Measurements from ENCODE around the gene FOXI1.

DNA sequence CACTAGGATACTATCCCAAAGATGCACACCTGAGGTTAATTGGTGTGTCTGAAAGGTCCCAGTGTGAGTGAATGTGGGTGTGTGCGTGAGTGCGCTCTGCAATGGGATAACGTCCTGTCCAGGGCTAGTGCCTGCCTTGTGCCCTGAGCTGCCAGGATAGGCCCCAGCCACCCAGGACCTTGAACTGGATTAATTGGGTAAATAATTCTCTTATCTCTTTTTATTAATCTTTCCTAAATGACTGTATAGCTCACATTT lies 11.5 kb upstream of the PANK3 start:
- PRO-cap: no peak

DNA sequence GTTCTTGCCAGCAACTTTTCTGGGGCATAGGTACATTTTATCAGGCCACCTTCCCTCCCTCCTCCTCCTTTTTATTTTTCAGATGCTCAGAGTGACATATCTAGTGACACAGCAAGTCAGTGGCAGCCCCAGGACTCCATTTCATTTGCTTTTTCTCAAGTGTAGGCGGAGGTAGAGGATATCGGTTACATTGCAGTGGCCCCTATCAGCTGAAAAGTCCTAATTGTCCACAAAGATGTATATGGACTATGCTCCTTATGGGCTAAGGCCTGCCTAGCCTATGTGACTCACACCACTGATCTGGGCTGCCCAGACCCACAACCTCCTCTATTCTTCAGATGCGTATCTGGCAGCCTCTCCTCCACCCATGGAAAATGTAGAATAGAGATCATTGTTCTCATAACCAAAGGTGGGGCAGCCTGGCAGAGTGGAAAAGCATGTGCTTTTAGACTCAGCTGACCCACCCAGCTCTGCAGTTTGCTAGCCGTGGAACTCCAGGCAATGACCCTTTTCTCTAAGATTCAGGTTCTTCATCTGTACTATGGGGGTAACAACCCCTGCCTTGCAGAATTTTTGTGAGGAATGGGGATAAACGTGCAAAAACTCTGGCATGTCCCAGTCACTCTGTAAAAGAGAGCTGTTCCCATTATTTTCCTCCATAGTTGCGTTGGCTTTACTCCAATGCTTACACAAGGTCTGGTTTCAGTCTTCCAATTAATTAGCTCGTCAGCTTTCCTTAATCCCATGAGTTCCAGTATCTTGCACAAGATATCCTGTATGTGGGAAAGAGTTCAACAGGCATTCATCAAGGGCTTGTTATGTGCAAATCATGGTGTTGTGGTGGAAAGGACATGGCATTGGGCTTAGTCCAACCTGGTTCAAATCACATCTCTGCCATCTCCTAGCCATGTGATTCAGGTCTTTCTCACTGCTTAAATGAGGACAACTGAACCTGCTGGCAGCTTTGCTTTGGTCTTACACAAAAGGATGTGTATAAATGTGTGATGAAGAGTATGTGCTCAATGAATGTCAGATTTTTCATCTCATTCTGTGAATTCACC lies 77.2 kb upstream of the PANK3 start:
- PRO-cap: no peak

DNA sequence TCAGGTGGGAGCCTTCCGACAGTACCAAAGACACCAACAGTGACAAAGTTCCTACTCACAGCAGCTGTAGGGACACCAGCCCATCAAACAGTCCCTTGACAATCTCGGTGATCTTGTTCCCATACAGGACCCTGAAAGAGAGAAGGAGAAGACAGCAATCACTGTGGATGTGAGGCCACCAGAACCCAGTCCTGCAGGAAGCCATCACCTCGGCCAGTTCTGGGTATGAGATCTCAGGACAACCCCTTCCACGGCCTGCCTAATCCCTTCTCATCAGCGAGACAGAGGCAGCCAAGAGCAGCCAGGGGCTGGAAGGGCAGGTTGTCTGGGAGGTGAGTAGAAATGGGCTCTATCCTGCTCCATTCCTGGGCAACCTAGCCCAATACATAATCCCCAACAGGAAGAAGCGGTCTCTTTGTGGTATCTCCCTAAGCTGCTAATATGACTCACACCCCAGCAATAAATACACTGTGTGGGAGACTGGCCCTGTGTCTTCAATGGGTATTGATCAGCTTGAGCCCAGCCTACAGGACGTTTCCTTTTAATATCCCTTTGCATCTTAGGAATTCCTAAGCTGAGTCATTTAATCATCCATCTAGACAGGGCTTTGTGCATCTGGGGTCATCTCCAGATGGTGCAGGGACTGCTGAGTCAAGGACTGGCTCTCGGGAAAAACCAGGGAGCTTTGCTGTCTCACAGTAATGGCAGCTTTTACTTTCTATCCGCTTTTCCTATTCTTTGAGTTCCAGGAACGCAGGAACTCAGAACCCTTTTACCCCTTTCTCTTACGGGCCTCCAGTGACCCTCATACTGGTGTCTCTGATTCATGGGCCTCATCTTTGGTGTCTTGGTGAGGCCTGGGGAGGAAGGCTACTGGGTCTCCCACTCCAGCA lies 206.9 kb upstream of the PANK3 start:
- PRO-cap: no peak

DNA sequence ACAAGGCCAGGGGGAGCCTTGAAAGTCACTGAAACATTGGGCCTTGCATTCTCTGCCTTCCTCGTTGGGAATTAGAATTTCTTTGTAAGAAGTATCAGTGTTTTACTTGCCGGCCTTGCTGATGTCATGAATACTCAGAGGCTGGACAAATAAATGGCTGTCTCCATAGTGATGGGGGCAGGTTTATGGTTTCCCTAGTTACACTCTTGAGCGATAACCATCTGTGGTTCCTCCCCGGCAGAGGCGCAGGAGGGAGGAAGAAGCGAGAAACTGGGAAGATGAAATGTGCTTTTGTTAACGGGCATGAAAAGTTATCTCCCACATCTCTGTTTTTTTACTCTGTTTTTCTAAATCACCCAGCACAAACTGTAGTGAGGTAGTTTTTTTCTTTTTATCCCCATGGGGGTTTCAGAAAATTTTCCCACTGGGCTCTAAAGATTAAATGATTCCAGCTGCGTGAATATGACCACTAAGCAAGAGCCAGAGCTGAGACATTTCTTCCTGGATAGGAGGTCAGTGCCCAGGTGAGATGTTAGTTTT lies 272.9 kb upstream of the PANK3 start:
- PRO-cap: no peak

DNA sequence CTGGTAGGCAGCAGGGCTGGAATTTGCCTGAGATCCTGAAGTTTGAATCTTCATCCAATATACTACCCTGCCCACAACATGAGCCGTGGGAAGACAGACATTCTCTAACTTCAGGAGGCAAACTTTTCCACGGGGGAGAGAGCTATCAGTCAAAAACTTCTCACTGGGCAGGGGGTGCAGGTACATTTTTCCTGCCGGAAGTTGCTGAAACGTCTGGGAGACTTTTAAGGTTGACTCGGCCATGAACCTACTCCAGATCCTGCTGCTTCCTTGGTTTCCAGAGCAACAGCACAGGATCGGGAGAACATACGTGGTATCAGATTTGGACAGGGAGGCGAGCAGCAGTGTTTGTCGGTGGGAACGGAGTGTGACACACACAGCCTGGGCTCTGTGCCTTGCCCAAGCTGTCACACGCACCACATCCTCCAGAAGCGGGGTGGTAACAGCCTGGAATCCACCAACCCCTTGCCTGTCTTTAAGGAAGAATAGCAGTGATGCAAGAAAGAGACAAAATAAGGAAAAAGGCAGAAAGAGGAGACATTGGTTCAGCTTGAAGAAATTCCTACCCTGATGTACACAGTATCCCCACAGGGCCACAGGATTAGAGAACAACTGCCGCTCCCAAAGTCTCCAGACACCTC lies 276.5 kb downstream of the SLIT3 start:
- PRO-cap: no peak

DNA sequence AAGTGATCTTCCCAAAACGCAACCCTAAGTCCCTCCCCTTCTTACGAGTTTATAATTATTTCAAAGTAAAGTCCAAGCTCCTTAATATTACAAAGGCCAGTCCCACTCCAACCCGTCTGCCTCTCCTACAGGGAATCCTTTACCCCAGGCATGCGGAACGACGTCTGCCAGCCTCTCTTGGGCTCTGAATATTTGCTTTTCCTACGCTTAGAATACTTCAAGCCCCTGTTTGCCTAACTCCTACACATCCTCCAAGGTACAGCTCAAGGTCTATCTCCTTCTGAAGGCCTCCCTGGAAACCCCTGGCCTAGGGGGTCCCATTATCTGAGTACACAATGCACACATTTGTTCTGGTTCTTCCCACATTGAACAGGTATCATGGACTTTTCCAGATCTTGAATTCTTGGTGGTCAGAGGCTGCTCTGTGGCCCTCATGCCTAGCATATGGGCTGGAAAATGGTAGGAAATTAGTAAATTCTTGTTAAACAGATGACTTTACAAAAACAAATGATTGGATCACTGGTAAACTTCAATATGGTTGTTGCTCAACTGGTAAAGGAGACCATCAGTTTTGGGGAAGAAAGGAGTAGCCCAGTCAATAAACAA lies 246.3 kb downstream of the SLIT3 start:
- PRO-cap: no peak

GRCh38 chr5:169088024-169088726 lies 212.8 kb downstream of the SLIT3 start:
- PRO-cap: no peak

DNA sequence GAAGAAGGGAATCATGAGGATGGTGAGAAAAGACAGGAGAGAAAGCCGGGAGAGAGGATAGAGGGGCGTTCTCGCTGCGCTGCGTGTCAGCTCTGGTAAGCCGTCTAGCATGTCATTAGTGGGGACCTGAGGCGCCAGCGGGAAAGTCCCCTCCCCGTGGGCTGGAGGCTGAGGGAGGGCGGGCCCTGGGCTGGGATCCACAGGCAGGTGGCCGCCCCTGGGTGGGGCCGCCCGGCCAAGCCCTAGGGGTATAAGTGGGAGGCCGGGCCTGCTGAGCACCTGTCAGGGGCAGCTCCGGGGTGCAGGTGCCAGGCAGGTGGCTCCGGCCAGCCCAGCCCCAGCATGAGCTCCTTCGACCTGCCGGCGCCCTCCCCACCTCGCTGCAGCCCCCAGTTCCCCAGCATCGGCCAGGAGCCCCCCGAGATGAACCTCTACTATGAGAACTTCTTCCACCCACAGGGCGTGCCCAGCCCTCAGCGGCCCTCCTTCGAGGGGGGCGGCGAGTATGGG lies at the start of gene FOXI1:
Gene FOXI1, plus strand, starts transcription at position 282 of the 510 bp plus-strand sequence.
- PRO-cap: no peak

DNA sequence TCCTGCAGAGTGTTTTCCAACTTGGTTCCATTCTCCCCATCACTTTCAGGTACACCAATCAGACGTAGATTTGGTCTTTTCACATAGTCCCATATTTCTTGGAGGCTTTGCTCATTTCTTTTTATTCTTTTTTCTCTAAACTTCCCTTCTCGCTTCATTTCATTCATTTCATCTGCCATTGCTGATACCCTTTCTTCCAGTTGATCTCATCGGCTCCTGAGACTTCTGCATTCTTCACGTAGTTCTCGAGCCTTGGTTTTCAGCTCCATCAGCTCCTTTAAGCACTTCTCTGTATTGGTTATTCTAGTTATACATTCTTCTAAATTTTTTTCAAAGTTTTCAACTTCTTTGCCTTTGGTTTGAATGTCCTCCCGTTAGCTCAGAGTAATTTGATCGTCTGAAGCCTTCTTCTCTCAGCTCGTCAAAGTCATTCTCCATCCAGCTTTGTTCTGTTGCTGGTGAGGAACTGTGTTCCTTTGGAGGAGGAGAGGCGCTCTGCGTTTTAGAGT lies 11.6 kb downstream of the C5orf58 start:
- PRO-cap: no peak

- PRO-cap: no peak
Observed at GRCh38 chr5:170246323-170247240, 13.8 kb downstream of the C5orf58 start.

DNA sequence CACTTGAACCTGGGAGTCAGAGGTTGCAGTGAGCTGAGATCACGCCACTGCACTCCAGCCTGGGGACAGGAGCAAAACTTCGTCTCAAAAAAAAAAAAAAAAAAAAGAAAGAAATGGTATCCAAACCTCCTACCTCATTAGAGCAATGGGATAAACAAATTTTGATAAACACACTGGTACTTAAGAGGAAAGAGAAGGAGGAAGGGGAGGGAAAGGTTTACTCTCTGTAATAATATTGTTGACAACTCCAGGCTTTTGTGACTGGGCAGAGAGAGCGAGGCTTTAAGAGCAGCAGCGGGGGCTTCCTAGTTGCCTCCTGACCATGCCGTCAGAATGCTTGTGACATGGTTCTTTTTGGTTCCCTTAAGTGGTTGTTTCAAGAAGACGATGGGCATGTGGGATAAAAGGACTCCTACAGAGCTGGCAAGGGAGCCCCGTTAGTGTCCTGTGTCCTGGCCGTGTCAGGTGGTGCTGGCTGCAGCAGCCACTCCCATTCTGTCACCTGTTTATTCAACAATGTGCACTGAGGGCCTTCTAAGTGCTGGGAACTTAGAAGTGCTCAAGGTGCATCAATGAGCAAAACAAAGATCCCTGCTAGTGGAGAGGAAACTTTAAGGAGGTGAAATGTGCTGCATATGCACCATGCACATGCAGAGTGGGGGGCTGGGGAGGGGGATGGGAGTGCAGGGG lies 19.8 kb downstream of the LCP2 start:
- PRO-cap: no peak

- PRO-cap: no peak
Observed at GRCh38 chr5:170310282-170310748, 12.7 kb upstream of the LCP2 start.

- PRO-cap: no peak
Observed at GRCh38 chr5:170333042-170333814, 35.7 kb upstream of the LCP2 start.

GRCh38 chr5:170387778-170388407 lies 1.3 kb downstream of the KCNMB1 start:
- PRO-cap: unidirectional peak, plus-strand start at chr5:170388337

DNA sequence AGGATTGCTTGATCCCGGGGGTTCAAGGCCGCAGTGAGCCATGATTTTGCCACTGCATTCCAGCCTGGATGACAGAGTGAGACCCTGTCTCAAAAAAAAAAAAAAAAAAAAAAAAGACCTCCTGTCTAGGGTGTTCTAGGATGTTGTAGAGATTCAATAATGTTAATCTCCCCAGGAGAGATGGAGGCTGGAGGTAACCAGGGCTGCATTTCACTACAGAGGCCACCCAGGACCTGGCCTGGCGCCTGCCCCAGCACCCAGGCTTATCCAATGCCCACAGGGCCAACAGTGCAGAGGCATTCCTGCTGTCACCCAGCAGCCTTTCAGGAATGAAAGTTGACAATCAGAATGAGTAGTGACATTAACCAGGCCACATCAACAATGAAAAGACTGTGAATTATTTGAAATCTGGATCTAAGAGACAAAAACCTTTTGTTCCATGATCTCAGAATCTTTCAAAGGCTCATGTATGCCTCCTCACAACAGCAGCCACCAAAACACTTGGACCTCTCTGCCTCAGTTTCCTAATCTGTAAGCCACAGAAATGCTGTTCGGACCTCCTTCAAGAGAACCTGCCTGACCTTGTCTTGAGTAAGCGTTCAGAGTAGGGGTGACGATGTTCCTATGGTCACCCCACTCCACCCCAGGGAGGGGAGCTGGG lies 36.1 kb upstream of the GABRP start:
- PRO-cap: no peak

GRCh38 chr5:171396130-171396796 lies 8.6 kb downstream of the NPM1 start:
- PRO-cap: no peak

DNA sequence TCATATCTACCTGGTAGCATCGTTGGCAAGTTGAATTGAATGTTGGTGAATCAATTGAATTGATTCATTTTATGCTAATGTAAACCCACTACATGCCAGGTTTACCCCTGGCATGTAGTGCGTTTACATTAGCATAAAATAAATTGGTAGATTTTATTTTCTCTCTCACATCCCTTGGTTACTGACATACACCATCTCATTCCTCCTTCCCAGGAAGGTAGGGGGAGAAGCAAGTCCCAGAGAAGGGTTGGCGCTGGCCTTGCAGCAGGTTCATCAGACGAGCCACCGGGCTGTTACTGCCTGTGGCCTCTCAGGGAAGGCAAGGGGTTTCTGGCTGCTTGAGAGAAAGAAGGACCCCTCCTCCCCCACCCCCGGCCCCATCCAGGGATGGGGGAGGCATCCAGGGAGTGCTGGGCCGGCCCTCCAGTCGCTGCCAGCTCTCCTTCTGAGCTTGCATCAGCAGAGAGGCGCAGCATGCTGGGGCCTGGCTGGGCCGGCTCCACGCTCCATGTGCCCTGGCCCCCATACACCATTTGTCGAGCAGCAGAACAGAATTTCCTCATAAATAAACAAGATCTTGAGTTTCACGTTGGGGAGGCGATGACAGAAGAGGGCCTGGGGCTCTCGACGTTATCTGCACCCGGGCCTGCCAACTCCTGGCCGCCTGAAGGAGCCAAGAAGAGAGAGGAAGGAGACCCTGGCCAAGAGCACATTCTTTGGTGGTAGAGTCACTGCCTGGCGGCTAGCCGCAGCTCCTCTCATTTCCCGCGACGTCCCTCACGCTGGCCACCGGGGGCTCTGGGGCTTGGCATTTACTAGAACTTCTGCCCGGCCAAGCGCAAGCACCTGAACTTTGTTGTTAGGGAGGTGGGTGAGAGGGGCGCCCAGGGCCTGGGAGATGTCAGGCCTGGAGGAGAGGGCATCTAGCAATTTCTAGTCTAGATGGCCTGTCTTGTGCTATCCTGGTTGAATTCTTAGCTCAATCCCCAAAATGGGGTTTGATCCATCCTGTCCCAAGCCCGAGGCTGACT lies 176.9 kb downstream of the FGF18 start:
- PRO-cap: no peak

GRCh38 chr5:172052838-172053249 lies 46.4 kb upstream of the FBXW11 start:
- PRO-cap: no peak

GRCh38 chr5:172129109-172129979 lies 58.7 kb downstream of the STK10 start:
- PRO-cap: no peak

- PRO-cap: no peak
Observed at GRCh38 chr5:172314936-172315907, 31.7 kb upstream of the UBTD2 start.

Measured in left common carotid artery plus branches (tissue), 1 donor.